Occipital lobe (tissue), 2 donors: ENCODE results near the gene MAN2A1.

DNA sequence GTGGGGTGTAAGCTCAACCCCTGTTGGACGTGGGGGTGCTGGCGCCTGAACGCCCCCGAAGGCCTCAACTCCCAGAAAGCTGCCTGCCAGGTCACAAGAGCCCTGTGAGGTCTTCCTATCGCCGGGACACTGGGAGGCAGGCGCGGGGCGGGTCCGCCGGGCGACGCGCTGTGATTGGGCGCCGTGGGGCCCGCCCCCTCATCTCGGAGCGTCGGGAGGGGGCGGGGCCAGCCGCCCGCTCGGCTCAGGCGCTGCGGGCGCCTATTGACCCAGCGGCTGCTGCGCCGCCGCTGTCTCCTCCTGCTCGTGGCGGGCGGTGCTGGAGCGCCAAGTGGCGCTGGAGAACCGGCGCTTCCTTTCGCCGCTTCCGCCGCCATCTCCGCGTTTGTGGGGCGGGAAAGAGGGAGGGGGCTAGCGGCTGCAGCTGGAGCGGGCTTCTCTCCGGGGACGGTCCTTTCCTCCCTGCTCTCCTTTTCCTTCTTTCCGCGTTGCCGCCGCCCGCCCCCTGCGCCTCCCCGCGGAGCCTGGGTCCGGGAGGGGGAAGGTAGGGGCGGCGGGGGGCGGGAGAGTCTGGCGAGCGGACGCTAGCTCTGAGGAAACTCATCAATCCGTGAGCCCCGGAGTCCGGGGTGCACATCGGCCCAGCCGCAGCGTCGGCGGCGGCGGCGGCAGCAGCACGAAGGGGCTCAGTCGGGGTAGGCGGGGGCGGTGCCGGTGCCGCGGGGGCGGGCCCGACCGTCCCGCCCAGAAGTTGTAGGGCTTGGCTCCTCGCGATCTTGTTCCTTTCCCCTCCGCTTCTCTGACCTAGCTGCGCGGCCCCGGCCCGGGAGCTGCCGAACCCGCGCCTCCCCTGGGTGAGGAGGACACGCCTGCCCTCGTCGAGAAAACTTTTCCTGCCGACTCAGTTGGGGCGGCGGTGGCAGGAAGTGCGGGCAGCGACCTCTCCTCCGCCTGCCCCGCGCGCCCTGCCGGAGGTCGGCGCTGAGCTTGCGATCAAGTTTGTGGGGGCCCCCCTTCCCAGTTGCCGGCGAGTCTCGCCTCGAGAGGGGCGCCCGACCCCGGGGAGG, at the start of gene MAN2A1:
TSS of gene MAN2A1 (plus strand) at position 782 of the 1,067 bp plus-strand sequence.
- RAMPAGE, long total RNA, result no peak

DNA sequence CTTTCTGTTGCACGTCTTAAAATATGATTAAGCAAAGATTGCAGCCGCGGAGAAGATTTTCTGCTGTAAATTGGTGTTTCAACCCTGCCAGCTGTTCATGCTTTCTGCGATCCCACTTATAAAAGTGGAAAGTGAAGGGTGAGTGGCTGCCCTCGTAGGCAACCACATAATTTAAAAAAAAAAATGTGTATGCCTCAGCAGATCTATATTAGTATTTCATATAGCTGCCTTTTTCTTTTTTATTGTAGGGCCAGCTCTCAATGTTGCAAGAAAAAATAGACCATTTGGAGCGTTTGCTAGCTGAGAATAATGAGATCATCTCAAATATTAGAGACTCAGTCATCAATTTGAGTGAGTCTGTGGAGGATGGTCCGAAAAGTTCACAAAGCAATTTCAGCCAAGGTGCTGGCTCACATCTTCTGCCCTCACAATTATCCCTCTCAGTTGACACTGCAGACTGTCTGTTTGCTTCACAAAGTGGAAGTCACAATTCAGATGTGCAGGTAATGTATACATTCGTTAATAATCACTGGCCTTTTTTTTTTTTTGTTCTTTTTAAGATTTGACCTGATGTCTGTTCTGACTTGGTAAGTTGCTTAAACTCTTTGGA, 23.6 kb downstream of the MAN2A1 start:
- RAMPAGE, long total RNA, result no peak

GRCh38 chr5:109743826-109744088, 54.0 kb downstream of the MAN2A1 start:
- RAMPAGE, long total RNA, result no peak

GRCh38 chr5:109774517-109775044, 84.9 kb downstream of the MAN2A1 start:
- RAMPAGE, long total RNA, result no peak

- RAMPAGE, long total RNA, result no peak
Measured at GRCh38 chr5:109800145-109800806, 110.5 kb downstream of the MAN2A1 start.

DNA sequence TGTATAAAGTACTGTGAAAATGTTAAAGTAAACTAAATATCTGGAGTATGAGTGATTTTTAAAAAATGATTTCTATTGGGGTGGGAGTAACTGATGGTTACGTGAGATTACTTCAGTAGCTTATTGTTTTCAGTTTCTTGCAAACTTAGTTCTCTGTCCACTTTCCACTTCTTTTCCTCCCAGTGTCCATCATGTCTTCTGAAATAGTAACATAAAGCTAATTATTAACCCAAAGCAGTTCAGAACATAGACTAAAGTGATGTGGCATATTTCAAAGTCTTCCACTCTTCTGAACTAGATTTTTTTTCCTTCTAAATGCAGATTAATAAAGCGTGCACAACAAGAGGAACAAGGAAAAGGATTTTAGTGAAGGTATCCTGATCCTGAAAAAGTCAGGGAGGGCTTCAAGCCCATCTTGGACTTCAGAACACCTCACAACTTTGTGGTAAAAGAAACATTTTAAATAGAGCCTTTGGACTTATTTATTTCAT, 114.2 kb downstream of the MAN2A1 start:
- RAMPAGE, long total RNA, result no peak

DNA sequence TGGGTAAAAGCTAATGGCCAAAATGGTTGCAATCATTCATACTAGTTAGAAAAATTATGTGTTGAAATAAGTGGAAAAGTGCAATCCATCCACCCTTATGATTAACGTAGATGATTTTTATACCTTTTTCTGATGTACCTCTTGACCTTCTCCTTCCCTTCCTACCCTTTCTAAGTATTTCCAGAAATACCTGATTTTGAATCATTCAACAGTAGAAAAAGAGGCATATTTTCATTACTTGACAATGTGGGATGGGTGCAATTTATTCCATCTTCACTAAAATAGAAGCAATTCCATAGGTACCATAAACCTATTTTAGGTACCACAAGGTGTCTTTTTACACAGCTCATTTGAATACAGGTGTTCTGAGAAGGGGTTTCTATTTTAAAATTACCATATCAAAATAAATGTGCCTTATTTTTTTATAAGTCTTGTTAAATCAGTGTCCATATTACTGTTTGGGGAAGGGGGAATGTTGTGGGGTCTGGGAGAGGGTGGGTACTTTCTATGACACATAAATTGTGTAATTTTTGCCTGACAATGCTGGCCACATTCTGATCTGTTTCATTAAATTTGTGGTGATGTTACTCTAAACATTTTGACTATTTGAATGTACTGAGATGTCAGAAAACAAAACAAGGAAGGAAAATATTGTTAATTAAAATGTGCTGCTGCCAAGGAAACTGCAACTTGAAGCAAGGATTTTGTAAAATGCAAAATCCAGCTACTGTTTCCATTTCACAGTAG, 177.9 kb downstream of the MAN2A1 start:
- RAMPAGE, long total RNA, result no peak

DNA sequence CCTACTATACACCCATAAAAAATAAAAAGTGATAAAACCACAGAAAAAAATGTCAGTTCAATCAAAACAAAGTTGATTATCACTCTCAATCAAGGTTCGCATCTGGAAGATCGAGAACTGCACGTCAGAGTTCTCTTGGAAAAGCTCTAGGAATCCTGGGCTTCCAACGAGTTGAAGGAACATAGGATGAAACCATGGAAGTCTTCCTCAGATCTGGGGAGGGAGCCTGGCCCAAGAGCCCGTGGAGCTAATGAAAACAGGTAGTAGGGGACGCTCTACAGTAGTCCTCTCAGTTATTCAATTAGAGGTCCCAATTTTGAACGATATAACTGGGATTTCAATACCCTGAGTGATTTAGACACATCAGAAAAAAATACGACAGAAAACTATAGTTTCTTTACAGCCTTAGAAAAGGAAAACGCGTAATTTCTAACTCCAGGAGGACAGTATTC, 793 bp upstream of the SLC25A46 start:
- RAMPAGE, long total RNA, result no peak

DNA sequence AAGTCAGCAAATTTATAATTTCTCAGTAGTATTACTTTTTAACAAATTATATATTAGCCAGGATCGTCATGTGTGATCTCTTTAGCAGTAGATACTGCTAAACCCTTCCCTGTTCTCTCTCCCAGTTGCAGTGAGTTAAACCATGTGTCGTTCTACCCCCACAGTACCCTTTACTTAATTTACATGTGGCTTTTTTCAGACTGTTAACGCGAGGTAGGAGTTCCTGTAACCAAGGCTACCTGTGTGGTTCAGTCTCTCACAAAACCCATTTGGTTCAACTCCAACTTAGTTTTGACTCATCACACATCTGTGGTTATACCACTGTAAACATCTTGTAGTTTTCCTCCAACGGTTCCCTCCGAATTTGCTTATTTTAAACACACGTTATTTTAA, 13.4 kb downstream of the SLC25A46 start:
- RAMPAGE, long total RNA, result no peak

DNA sequence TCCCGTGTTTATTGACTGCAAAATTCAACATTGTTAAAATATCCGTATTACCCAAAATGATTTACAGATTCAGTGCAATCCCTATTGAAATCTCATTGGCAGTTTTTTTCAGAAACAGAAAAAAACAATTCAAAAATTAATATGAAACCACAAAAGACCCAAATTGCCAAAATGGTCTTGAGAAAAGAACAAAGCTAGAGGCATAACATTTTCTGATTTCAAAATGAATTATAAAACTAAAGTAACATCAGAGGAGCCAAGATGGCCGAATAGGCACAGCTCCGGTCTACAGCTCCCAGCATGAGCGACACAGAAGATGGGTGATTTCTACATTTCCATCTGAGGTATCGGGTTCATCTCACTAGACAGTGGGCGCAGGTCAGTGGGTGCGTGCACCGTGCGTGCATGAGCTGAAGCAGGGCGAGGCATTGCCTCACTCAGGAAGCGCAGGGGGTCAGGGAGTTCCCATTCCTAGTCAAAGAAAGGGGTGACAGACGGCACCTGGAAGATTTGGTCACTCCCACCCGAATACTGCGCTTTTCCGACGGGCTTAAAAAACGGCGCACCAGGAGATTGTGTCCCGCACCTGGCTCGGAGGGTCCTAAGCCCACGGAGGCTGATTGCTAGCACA, 85.9 kb upstream of the TSLP start:
- RAMPAGE, long total RNA, result no peak

- RAMPAGE, long total RNA, result no peak
Measured at GRCh38 chr5:111498371-111499189, 13.8 kb downstream of the STARD4 start.

- RAMPAGE, long total RNA, result no peak
Measured at GRCh38 chr5:111530274-111531035, 18.1 kb upstream of the STARD4 start.

GRCh38 chr5:111680615-111681507, 76.1 kb downstream of the NREP start:
- RAMPAGE, long total RNA, result no peak

- RAMPAGE, long total RNA, result no peak
Measured at GRCh38 chr5:111734216-111735039, 22.6 kb downstream of the NREP start.

- RAMPAGE, long total RNA, result no peak
Measured at GRCh38 chr5:112368464-112369667, 50.2 kb downstream of the EPB41L4A start.

DNA sequence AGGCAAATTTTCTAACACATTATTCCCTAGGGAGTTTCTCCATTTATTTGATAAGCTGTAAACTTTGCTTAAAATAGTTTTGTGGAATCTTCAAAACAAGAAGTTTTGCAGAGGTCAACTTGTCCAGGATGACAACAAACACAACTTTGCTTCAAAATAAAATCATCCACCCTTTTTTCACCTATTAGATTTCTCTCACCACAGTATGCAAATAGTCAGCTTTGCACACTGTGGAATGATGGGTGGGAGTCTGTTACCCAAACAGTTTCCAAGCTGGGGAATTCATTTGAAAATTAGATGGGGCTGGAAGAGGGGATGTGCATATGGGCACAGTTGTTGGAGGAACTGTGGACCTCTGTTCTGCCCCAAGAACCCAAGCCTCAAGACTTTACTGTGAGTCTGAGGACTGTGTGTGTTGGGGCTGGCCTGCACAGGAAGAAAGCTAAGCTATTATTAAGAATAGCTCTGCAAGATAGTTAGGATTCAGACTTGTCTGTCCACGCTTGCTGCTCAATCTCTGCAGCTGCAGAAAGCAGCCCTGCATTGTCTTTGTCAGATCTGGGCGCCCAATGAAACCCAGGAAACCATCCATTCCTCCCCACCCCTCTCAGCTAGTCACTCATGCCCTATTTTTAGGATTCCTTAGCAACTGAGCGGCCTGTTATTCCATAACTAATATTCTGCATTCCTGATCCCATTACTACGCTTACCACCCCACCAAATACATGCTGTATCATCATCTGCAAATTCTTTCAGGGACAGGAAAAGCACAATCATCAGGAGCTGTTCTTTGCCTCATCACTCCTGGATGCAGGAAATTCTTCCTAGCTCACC, 53.1 kb upstream of the APC start:
- RAMPAGE, long total RNA, result no peak

GRCh38 chr5:113161718-113162362, 185.2 kb downstream of the DCP2 start:
- RAMPAGE, long total RNA, result no peak

DNA sequence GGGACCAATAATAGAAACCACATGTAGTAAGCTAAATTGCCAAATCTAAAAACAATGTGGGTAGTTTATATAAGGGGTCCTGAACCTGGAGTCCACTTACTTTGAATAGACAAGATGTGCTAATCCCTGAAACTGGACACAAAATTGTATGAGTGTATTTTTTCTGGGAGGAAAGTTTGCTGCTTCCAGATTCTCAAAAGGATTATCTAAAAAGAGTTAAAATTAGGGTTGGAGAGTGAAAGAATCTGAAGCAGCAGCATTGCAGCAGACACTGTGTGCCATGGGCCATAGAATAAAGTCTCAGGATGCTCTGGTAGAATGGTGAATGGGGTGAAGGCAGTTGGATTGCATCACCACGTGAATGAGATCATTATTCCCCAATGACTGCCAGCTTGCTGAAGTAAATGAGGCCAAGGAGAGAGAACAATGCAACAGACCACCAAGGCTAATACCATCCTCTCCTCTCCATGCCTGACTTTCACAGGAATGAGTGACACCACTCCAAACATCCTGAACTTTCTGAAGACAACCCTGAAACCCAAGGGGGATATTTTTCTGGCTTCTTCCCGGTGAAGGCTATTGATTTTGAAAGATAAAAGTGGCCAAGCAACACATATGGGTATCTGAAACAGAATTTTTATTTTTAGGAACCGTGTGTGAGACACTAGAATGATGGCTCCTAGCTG, 222.9 kb downstream of the DCP2 start:
- RAMPAGE, long total RNA, result no peak

DNA sequence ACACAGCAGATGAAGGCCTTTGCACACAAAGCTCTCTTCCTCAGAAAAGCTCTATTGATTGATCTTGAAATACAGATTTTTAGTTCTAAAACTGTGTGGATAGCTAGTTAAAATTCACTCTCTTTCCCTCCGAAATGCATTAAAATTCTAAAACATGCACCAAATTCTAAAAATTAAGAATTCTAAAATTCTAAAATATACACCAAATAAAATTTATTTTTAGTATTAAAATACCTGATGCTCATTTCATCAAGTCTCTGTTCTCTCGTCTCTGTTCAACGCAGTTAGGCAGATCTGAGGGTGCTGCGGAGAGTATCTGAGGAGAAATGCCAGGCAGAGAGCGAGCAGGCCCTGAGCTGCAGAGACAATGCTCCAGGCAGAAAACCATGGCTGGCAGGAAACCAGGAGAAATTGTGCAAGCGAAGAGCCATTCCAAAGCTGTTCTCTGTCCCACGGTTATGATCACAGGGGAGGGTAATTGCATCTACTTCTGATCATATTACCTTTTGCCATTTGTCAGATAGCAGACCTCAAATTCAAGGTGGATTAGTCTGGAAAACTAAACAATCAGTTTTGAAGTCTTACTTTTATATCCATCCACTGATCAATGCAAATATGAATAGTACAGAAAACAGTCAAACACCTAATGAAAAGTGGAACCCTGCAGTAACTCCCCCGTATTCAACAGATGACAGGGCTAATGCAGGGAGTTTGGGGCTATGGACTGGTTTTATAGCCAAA, 227.9 kb downstream of the DCP2 start:
- RAMPAGE, long total RNA, result no peak

- RAMPAGE, long total RNA, result no peak
Measured at GRCh38 chr5:113329918-113330508, 104.8 kb downstream of the TSSK1B start.